Mammary epithelial cell (primary cell): ENCODE measurements around the gene CUX2.

DNA sequence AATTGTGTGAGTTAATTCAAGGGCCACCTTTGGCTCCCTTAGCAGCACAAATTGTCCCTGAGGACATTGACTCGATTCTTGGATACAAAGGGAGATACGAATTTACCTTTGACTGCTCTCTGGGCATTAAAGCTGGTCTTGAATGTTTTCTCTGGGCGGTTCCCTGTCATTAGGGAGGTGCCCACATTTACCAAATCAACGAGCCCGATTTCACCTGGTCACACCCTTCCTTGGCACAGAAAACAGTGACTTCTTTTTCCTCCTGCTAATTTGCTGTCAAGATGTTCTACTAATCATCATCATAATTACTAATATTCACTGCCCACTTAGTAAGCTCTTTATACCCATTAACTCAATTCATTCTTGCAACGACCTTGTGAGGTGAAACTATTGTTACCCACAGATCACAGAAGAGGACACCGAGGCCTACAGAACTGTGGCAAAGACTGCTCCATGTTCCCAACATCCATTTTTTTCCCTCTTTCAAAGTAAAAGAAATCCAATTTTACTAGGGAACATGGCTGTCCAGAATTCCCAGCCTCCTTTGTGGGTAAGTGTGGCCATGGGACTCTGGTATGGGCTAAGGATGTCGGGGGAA, 27.0 kb upstream of the CCDC63 start:
- CAGE, long polyA plus RNA: no peak
- RRBS: no CpG with 5 or more reads among the region's 8 CpGs

GRCh38 chr12:110931364-110932004, 11.1 kb upstream of the MYL2 start:
- CAGE, long polyA plus RNA: no peak
- RRBS: no CpG with 5 or more reads among the region's 22 CpGs

GRCh38 chr12:110957617-110958086, 37.3 kb upstream of the MYL2 start:
- CAGE, long polyA plus RNA: no peak
- RRBS: no CpG with 5 or more reads among the region's 9 CpGs

DNA sequence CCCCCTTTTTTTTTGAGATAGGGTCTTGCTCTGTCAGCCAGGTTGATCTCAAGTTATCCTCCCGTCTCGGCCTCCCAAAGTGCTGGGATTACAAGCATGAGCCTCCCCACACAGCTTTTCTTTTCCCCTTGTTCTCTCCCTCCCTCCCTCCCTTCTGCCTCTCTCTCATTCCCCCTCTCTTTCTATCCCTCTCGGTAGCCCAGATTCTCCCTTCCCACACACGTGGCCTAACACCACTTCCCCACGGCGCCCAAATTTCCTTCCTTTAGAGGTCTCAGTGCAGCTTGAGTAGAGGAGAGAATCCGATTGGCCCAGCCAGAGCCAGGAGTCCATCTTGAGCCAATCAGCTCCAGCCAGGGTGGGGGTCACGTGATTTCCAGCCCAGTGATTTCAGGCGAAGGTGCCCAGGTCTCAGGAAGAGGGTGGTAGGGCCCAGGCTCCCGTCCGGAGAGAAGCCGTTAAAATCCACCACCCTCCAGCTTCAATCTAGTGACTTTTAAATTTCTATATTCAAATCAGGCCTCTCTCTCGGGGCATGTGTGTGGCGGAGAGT, 45.1 kb upstream of the MYL2 start:
- CAGE, long polyA plus RNA: no peak
- RRBS: no CpG with 5 or more reads among the region's 14 CpGs

- CAGE, long polyA plus RNA: no peak
- RRBS: 1% methylated on average over 15 of the region's 65 CpGs
Measured at GRCh38 chr12:111034040-111034578, at the start of gene CUX2. Gene CUX2, plus strand, starts transcription at chr12:111034165.

- CAGE, long polyA plus RNA: no peak
- RRBS: 1% methylated on average over 12 of the region's 46 CpGs
Measured at GRCh38 chr12:111035352-111036056, 1.5 kb downstream of the CUX2 start.

DNA sequence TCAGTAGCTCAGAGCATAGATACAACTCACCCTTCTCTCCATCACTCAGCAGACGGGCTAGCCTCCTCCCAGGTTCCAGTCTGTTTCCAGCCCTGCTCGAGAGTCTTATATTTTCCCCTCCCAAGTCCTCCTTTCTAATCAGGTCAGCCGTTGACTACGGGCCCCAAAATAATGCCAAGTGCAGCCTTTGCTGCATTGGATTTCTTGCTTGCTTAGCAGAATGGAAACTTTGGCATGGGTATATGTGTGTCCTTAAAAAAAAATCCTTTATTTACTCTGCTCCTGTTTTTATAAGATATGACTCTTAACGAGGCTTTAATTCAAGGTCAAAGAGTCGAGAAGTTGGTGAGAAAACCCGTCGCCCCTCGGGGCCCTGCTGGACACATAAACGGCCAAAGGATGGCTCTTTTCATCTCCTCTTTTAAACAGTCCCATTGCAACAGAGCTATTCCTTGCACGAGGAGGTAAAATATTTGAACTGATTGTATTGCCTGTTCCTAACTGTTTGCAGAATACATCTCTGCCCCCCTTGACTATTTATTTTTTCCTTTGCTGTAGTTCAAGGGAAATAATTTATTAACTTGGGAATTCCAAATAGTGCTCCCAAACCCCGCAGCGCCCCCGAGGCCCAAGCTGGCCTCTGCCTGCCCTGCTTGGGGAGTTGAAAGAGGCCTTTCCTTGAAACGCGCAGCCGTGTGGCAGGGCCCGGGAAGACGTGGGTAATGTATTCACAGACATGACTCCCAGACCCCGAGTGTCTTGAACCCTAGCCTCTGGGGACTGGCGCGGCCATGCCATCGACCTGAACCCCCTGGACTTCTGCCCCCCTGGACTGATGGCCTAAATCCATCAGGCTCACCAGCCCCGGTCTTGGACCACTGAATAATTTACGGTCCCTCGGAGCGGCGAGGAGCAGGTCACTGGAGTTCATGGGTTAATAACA, 42.9 kb downstream of the CUX2 start:
- CAGE, long polyA plus RNA: no peak
- RRBS: no CpG with 5 or more reads among the region's 28 CpGs

GRCh38 chr12:111407976-111408720, 2.4 kb downstream of the SH2B3 start:
- CAGE, long polyA plus RNA: no peak
- RRBS: no CpG with 5 or more reads among the region's 5 CpGs

DNA sequence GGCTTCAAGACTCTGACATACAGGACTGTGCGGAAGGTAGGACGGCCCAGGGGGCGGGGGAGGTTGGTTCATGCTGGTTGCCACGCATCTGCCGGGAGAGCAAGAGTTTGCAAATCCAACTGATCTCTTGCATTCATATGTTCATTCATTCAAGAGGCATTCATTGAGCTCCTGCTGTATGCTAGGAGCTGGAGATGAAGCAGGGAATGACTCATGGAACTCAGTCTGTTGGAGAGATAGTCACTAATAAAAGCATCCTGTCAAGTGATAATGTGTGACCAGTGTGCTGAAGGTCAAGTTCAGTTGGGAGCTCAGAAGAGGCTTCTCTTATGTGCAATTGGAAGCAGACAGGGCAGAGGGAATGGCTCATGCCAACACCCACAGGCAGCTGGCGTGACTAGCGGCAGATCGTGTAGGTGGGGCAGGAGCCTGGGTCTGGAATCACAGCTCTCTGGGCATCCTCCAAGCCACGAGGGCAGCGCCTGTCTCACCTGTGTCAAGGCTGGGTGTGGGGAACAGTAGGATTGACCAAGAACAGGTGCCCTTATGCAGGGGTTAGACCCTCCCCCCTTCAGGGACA, 8.0 kb downstream of the SH2B3 start:
- CAGE, long polyA plus RNA: no peak
- RRBS: no CpG with 5 or more reads among the region's 10 CpGs

DNA sequence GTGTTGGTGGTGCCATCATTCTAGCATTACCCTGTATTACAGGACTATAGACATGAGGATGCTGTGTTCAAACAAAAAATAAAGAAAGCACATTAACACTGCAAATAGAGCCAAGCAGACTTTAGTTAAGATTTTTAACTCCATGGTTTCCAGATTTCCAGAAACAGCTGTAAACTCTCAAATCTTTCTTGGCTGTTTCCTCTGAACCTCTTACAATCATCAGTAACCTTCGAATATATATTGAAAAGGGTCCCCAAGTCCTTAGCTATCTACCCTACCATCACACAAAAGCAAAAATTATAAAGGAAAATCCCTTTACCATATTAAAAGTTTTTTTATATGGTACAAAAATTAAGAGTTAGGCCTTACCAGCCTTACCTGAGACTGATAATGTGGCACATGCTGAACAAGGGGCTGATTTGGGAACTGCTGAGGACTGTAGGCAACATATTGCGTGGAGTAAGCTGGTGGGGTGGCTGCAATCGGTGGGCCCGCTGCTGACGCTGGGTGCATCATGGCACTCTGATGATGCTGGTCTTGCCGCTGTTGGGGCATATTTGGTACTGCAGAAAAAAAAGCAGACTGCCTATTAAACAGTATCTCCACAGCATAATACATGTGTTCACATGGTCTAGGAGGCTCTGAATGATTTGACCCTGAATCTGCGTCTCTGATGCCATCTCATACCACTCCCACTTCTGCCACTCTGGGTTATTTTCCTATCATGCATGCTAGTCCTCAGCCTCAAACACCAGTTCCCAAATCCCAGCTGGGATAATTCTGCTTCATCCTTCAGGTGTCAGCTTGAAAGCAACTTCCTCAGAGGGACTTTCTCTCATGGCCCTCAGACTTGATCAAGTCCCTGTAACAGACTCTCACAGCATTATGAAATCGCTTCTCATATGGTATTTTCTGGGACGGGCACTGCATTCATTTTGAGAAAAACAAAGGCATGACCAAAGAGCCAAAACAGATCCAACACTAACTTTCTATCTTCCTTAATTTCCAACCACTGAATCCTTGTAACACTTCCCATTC, 64.8 kb downstream of the SH2B3 start:
- CAGE, long polyA plus RNA: no peak
- RRBS: no CpG with 5 or more reads among the region's 9 CpGs

DNA sequence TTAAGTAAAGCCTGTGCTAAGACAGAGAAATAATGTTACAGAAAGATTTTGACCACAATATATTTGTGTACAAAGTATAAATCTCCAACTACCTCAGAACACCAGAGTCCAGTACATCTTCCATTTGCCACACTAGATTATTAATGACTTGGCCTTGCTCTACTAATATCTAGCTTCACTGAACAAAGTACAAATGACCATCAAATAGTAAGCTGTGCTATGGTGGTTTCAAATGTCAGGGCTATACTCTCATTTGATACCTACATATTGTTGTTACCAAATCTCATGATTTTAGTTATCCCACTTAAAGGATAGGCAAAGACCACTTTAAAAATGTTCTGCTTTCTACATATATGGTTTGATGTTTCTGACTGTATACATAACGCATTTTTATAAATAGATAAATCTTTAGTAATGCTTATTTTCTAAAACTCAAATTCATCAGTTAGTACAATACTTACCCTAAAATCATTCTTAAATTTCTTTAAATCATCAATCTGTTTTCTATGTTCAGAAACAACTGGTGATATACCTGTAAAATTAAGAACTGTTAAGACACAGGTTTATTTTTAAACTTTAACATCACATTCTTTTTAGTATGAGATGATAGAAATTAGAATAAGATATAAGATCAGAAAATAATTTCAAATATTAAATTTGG, 89.9 kb downstream of the ATXN2 start:
- CAGE, long polyA plus RNA: no peak
- RRBS: no CpG with 5 or more reads among the region's 1 CpG

DNA sequence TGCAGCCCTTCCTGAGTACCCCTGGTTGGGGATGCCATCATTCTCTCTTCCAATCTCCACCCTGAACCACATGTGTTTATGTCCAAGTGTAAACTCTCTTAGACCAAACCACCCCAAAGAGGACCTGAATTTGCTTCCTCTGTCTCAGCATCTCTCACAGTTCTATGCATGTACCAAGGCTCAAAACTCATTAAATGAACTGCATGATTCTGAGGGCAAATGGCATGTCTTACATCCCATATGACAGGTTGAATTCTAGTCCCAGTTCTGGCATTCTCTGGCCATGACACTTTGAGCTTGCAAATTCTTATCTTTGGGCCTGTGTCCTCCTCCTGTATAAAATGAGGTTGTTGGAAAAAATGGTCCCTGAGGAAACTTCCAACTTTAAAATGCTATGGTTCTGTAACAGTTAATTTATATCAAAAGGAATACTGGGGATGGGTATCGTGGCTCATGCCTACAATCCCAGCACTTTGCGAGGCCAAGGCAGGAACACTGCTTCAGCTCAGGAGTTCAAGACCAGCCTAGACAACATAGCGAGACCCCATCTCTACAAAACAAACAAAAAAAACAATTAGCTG, 22.1 kb downstream of the BRAP start:
- CAGE, long polyA plus RNA: no peak
- RRBS: no CpG with 5 or more reads among the region's 3 CpGs

GRCh38 chr12:111993584-111994360, 19.2 kb downstream of the TMEM116 start:
- CAGE, long polyA plus RNA: no peak
- RRBS: no CpG with 5 or more reads among the region's 4 CpGs

- CAGE, long polyA plus RNA: no peak
- RRBS: no CpG with 5 or more reads among the region's 7 CpGs
Measured at GRCh38 chr12:112116162-112116943, 7.8 kb upstream of the NAA25 start.

- CAGE, long polyA plus RNA: no peak
- RRBS: 98% methylated on average over 5 of the region's 15 CpGs
Measured at GRCh38 chr12:112486208-112486778, 67.5 kb downstream of the PTPN11 start.

GRCh38 chr12:112971491-112972201, 6.7 kb upstream of the OAS2 start:
- CAGE, long polyA plus RNA: no peak
- RRBS: no CpG with 5 or more reads among the region's 6 CpGs

DNA sequence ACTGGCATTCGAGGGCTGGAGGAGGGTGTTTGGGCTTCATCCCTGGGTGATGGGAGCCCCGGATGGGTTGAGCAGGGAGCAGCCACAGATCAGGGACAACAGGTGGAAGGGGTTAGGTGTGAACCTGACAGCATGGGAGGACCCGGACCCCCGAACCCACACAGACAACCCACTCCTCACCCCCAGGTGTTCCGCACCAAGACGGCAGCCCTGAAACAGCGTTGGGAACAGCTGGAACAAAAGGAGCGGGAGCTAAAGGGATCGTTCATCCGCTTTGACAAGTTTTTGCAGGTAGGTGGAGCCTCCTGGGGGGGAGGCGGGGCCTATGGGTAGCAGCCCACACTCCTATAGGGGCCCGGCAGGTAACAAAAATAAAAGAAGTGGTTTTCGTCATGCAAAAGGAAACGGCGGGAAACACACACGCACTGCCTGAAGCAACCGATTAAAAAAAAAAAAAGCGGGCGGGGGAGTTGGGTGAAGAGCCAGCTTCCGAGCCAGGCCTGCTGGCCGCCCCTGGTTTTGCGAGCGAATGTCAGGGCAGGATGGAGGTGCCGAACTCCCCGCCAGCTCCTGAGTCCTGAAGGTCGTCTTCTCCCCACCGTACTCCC, 3.2 kb downstream of the CFAP73 start:
- CAGE, long polyA plus RNA: no peak
- RRBS: 53% methylated on average over 2 of the region's 27 CpGs

DNA sequence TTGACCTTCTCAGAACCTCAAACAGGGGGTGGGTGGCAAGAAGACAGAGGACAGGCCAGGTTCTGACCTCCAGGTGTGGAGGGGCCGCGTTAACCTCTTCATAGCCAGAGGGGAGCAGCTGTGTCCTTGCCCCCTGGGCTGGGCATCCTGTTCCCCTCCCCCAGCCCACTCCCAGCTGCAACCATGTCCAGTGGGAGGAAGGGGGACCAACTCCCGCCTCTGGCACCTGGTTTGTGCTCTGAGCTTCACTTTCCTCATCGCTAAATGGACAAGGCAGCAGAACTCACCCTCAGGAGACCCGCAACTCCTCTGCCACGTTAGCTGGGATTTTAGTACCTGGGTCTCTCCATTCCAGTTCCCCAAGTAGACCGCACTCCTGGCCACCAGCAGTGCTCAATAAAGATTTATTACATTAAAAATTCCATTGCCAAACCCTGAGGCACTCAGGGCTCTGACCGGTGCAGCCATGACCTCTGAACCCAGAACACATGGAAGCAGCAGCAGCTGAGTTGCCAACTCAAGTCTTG, 8.6 kb downstream of the CFAP73 start:
- CAGE, long polyA plus RNA: no peak
- RRBS: no CpG with 5 or more reads among the region's 8 CpGs

- CAGE, long polyA plus RNA: no peak
- RRBS: 54% methylated on average over 5 of the region's 17 CpGs
Measured at GRCh38 chr12:113174811-113175332, 10.4 kb downstream of the DDX54 start.

GRCh38 chr12:113184362-113185195, 699 bp downstream of the DDX54 start:
- CAGE, long polyA plus RNA: no peak
- RRBS: 2% methylated on average over 11 of the region's 40 CpGs